A673 (cell line): ENCODE results near the genes CHD8 and METTL3.

GRCh38 chr14:21072828-21073532, 2.9 kb downstream of the ARHGEF40 start:
- PRO-cap, result no peak

- PRO-cap, result unidirectional peak, minus-strand start at chr14:21094495
These were observed 4.2 kb downstream of the ZNF219 start for GRCh38 chr14:21093922-21094927.

DNA sequence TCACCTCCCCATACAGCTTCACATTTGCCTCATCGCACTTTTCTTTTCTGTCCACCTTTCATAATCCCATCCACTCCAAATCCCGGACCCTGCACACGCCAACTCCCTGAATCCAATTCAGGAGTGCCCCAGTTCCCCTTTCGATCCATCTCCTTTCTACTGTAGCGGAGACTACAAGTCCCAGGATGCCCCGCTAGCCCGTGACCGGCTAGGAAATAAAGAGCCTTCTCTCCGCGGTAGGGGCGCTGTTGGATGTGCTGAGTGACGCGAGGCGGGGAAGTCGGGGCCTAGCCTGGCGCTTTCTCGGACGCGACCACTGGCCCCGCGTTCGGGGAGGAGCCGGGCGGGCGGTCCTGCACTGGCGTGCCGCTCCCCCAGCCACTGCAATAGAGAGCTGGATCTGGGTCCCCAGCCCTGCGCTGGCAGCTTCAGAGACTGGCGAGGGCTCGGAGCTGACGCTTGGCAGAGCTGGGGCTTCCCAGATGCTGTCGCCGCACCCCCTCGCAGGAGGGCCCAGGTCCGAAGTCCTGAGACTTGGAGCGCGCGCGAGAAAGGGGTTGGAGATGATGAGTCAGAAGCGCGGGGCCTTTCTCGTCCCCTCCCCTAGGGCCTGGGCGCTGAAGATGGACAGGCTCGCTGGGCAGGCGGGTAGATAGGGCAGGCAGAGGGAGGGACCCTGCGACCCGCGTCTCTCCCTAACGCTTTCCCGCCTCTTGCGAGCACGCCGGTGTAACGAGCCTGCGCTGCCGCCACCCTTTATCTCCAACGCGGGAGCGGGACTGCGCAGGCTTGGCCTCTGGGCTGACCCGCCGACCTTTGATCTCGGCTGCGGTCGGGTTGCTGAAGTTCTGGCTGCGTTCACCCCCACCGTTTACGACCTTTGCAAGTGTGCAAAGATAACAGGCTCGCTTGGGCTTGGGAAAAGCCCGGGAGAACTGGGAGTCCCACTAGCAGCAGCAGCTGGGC, 2.9 kb downstream of the TMEM253 start:
- PRO-cap, result bidirectional peak, plus-strand start at position 316 of the sequence, minus-strand start at position 220 of the sequence; bidirectional peak, plus-strand start at position 431 of the sequence, minus-strand start at position 526 of the sequence; bidirectional peak, plus-strand start at position 906 of the sequence, minus-strand start at position 781 of the sequence

GRCh38 chr14:21257142-21258020, 11.9 kb downstream of the HNRNPC start:
- PRO-cap, result unidirectional peak, minus-strand start at chr14:21257825

GRCh38 chr14:21307955-21308888, 28.3 kb downstream of the RPGRIP1 start:
- PRO-cap, result bidirectional peak, plus-strand start at chr14:21308974, minus-strand start at chr14:21308750

- PRO-cap, result no peak
These were observed 18.4 kb upstream of the SUPT16H start for GRCh38 chr14:21402329-21402584.

DNA sequence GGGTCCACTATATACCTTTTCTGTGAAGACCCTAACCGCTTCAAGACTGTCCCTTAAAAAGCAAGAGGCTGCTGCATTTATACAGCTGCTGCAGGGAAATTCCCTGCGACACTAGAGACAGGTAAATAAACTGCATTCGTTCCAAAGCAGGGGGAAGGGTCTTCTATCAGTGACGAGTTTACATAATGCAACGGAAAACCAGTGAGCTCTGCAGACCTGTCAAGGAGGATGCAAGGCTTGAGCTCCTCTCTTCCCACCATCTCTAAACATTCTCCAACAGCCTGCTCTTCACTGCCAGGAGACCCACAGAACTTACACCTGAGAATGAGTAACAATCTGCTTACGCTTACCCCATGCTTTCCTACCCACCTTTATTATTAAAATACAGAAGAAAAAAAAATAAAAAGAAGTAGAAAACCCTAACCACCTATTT, 692 bp downstream of the CHD8 start:
- PRO-cap, result no peak

GRCh38 chr14:21455648-21456683, at the start of gene CHD8:
Gene CHD8, minus strand, starts transcription at chr14:21456123.
- PRO-cap, result bidirectional peak, plus-strand start at chr14:21455766, minus-strand start at chr14:21455755; bidirectional peak, plus-strand start at chr14:21455855, minus-strand start at chr14:21455866; bidirectional peak, plus-strand start at chr14:21456348, minus-strand start at chr14:21456090; bidirectional peak, plus-strand start at chr14:21456453, minus-strand start at chr14:21456552

- PRO-cap, result bidirectional peak, plus-strand start at chr14:21510791, minus-strand start at chr14:21510853; bidirectional peak, plus-strand start at chr14:21511553, minus-strand start at chr14:21511339
These were observed at the start of gene METTL3 for GRCh38 chr14:21510271-21511401. Gene METTL3, minus strand, starts transcription at chr14:21511340.

GRCh38 chr14:21514052-21514615, 3.0 kb upstream of the METTL3 start:
- PRO-cap, result no peak

GRCh38 chr14:21557202-21557727, 22.6 kb downstream of the OR10G3 start:
- PRO-cap, result no peak

- PRO-cap, result no peak
These were observed 123.5 kb upstream of the OR4E1 start for GRCh38 chr14:21797151-21797426.

DNA sequence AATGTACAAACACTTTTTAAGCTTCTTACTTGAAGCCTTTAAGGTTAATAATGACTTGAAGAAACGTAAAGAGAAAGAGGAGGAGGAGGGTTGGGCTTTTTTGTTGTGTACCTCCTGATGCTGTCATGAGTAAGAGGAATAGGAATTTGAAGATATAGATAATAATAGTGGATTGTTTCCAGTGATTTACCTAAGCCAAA, 126.5 kb upstream of the OR4E1 start:
- PRO-cap, result no peak

- PRO-cap, result no peak
These were observed 179.2 kb upstream of the OR4E1 start for GRCh38 chr14:21852869-21853114.

GRCh38 chr14:22158962-22159661, 429.9 kb downstream of the DAD1 start:
- PRO-cap, result unidirectional peak, minus-strand start at chr14:22159472

GRCh38 chr14:22388992-22389754, 199.9 kb downstream of the DAD1 start:
- PRO-cap, result unidirectional peak, plus-strand start at chr14:22389489

GRCh38 chr14:22418435-22419315, 170.3 kb downstream of the DAD1 start:
- PRO-cap, result no peak

DNA sequence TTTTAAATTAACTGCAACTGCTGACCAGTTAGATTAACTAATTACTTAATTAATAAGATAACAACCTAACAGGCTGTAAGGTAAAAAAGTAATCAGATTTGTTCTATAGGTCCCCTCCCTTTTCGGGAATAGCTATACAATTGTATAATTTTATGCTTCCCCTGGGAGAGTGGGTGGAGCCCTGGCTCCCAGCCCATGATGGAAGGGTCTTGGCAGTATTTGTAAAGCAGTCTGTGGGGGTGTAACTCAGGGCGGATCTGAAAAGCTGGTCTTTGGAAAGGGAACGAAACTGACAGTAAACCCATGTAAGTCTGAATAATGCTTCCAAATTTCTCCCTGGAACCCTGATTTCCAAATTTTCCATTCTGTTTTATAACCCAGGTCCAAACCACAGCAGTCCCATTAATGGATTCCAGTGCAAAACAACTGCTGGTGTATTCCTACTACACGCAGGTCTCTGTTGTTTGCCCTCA, 110.4 kb downstream of the DAD1 start:
- PRO-cap, result bidirectional peak, plus-strand start at position 402 of the sequence, minus-strand start at position 94 of the sequence

DNA sequence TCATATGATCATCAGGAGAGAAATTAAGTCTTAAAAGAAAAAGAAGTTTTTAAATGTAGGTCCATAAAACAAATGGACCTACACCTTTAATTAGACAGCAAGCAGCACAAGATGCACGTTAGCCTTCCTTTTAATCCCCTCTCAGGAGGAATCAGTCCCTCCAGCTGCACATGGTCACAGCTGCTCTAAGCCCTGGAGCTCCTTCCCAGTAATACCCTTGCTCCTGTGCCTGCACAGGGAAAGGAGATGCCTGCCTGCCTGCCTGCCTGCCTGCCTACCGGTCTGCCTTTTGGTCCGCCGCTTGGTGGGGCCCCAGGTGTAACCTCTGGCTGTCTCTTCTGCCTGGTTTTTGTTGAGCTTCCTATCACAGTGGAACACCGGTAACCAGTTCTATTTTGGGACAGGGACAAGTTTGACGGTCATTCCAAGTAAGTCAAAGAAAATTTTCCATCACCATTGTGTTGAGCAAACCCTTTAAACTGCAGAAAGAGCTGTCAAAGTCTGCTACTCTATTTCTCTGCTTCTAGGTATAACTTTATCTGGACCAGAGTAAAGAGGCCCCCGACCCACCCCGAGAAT, 99.8 kb downstream of the DAD1 start:
- PRO-cap, result no peak

- PRO-cap, result no peak
These were observed 97.1 kb downstream of the DAD1 start for GRCh38 chr14:22491834-22492509.